Cardiac atrium fibroblast (primary cell): ENCODE results near the gene RORB.

GRCh38 chr9:71793491-71794308 lies 25.4 kb upstream of the CEMIP2 start:
- RAMPAGE, long total RNA = no peak

DNA sequence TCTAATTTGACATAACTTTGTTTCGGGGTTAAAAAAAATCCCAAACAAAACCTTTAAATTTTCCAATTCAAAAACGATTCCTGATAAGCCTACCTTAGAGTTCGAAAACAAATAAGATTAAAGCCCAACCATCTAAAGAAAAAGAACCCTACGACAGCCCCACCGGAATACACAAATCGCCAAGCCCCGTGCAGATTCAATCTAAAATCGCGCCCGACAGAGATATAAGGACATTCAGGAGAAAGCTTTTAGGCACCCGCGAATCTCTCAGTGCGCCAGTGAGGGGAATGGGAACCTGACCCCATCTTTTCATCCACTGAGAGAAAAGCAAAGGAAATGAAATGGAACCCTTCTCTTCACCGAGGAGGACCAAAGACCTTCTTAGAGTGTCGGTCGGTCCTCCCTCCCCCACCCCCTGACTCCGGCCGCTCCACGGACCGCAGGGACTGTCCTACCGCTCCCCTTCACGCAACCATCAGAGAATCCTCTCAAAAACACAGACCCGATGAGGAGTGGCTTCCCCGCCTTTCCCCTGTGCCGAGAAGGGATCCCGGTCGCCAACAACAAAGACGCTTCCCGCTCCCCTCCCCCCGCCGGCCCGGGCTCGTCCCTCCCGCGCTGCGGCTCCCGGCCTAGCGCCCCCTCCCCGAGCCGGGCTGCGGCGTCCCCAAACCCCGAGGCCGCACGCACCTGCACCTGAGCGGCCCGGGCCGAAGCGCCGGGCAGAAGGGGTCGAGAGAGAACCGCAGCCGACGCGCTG lies 869 bp downstream of the ABHD17B start:
- RAMPAGE, long total RNA = no peak

- RAMPAGE, long total RNA = no peak
These were observed 20.0 kb upstream of the GDA start for GRCh38 chr9:72129246-72129632.

DNA sequence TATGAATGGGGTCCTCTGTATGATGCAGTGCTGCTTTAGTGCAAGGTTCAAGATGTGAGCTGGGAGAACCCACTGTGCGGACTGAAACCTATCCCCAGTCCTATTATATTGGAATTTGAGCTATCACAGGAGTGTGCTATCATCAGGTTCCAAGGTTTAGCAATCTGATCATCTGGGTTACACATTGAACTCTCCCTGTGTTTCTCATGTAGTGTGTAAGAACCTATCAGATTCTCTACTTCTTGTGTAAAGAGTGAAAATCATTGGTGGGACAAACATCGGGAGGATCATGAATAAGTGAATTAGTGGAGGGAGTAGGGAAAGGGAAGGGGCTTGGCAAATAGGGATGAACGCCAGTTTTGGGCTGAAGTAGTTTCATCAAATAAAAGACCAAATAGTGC lies 15.5 kb upstream of the GDA start:
- RAMPAGE, long total RNA = no peak

DNA sequence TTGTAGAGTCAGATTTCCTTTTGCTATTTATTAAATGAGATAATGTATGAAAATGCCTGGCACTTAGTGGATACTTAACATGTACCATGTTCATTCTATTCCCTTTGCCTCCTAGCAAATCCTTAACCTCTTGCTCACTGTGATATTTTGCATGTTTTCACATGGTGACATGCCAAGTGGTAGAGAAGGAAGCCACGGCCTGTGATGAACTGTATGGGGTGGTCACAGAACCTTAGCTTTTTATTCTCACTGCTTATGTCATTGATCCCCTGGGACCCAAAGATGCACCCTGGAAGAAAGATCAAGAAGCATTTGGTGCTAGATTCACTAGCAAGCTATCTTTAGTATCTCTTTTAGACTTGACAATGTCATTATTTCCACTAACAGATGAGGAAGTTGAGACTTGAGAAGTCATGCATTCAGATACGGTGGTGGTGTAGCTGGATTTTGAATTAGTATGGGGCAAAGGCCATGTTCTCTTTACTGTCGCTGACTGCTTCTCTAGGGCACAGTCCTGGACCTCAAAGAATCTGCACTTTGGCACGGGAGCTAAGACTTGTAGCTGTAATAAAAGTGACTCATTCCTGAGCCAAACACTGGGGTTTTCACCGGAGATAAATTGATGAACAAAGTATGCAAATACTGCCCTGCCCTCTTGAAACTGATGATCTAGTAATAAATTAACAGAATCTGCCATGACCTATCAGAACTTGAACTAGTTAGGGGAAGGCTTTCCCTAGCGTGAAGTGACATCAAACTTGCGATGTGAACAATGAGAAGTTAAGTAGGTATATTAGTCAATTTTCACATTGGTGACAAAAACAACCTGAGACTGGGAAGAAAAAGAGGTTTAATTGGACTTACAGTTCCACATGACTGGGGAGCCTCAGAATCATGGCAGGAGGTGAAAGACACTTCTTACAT lies 5.3 kb downstream of the GDA start:
- RAMPAGE, long total RNA = no peak

- RAMPAGE, long total RNA = no peak
These were observed 15.6 kb downstream of the ZFAND5 start for GRCh38 chr9:72349359-72349778.

- RAMPAGE, long total RNA = no peak
These were observed 43.1 kb downstream of the TMC1 start for GRCh38 chr9:72564490-72564939.

DNA sequence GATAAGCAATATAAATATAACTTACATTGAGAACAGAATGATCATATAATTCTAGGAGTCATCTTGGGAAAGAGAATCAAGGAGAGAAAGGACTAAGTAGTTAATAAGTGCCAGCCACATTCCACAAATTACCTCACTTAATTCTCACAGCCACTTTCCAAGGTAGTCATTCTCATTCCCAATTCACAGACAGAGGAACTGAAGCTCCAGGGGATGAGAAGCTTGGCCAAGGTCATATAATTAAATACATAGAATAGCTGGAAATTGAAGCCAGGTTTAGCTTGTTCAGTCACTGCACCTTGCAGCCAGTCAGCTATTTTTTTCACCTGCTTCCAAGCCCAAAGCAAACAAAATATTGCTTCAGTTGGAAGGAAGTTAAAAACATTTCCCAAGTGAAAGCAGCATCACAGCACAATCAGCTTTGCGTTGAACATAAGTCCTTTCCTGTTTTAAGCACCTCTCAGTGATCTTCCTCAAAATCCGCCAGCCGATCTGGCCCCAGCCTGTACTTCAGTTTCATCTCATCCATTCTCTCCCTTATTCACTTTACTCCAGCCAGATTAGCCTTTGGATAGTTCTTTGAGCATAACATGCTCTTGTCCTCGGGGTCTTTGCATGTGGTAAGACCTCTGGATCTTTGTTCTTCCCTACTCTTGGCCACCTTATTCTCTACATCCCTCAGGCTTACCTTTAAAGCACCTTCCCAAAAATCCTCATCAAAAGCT lies 4.8 kb downstream of the ALDH1A1 start:
- RAMPAGE, long total RNA = no peak

- RAMPAGE, long total RNA = no peak
These were observed 70.1 kb upstream of the ALDH1A1 start for GRCh38 chr9:73022862-73023387.

DNA sequence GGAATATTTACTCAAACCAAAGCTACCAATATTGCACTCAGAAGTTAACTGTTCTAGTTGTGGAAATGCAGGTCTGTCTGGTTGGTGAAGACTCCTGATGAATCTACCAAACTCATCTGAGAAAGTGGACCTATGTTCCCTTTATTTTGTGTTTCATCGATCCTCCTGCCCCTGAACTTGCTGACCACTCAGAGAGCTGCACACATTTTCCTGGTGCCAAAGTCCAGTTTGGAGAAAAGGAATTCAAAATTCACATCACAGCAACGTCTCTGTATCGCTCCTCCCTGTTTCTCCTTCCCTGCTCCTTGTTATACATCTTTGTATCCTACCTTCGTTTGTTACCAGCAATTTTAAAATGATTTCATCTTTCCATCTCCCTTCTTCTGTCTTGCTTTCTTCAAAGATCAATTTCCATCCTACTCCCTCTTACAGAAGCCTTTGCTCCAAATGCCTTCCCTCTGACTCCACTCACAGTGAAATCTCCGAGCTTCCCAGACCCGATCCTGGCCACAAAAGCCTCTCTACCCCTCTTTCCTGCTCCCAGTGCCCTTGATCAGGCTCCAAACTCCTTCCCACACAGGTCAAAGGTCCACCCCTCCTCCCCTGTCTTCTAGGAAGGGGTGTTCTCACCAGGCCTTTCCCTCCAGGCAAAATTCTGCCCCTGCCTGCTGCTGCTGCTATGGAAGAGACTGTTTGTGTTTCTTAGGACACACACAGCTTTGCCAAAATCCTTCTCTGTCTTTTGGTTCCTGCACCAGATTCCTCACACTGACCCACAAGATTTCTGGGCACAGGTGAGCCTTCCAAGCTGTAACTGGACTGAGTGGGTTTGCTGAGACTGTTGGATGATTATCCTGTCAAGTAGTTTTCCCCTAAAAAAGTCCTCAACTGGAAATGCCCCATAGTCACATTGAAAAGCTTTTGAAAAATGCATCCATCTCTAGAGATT lies 85.6 kb upstream of the ALDH1A1 start:
- RAMPAGE, long total RNA = no peak

DNA sequence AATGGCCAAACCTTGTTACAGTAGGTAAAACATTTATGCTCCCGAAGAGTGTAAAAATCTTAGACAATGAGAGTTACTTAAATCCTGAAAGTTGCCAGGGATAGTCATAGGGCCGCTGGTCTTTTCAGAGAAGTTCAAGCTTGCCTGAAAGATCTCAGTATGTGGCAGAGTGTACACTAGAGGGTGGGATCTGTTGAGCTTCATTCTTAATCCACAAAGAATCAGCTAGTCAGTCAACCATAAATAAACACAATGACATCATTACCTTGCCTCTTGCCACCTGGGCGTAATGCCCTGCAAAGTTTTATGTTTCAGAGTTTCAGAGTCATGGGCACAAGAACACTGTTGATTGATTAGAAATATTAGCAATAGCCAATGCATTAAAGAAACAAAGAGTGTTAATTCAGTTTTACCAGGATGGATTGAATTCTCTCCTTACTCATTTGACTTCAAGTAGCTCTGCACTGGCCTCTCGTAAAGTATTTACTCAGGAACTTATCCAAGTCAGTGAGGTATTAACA lies 14.4 kb upstream of the ANXA1 start:
- RAMPAGE, long total RNA = no peak

GRCh38 chr9:73167077-73167902 lies 15.6 kb downstream of the ANXA1 start:
- RAMPAGE, long total RNA = no peak

DNA sequence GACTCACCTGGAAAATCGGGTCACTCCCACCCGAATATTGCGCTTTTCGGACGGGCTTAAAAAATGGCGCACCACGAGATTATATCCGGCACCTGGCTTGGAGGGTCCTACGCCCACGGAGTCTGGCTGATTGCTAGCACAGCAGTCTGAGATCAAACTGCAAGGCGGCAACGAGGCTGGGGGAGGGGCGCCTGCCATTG lies 72.7 kb upstream of the RORB start:
- RAMPAGE, long total RNA = no peak

DNA sequence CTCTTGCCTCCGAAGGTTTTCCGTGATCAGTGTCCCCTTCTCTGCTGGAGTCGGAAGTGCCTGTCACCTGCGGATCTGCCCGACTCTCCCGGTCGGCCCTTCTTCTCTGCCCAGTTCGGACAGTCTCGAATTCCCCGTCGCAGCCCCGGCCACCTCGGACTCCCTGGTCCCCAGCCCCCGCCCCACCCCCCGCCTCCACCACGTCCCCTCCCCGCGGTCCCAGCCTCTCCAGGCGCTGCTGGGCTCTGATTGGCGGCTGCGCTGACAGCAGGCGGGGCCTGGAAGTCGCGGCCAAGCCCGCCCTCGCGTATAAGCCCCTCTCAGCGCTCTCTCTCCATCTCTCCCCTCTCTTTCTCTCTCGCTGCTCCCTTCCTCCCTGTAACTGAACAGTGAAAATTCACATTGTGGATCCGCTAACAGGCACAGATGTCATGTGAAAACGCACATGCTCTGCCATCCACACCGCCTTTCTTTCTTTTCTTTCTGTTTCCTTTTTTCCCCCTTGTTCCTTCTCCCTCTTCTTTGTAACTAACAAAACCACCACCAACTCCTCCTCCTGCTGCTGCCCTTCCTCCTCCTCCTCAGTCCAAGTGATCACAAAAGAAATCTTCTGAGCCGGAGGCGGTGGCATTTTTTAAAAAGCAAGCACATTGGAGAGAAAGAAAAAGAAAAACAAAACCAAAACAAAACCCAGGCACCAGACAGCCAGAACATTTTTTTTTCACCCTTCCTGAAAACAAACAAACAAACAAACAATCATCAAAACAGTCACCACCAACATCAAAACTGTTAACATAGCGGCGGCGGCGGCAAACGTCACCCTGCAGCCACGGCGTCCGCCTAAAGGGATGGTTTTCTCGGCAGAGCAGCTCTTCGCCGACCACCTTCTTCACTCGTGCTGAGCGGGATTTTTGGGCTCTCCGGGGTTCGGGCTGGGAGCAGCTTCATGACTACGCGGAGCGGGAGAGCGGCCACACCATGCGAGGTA lies at the start of gene RORB:
Gene RORB, plus strand, starts transcription at position 337 of the 988 bp plus-strand sequence.
- RAMPAGE, long total RNA = no peak

GRCh38 chr9:74822303-74822600 lies 65.5 kb downstream of the TRPM6 start:
- RAMPAGE, long total RNA = no peak

DNA sequence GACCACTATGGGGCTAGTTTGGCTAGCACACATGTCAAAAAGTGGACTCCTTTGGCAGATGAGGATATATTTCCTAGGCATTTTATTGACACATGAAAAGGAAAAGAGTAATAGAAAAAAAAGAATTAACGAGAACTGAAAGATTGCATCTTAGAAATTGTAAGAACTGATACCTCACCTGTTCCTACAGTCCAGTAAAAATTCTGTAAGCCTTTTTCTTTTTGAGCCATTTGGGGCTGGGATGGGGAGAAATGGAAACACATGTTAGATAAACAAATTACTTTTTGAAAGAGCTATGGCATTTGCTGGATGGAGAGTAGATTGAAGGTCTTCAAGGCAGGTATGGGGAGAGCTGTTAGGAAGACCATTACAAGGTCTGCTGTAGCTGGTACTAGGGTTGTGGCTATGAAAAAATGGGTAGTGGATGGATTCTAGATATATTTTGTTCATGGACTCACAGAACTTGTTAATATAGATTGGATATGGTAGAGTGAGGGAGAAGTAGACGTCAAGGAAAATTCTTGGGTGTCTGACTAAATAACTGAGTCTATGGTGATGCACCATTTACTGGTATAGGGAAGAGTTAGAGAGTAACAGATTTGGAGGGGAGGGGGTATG lies 84.2 kb downstream of the OSTF1 start:
- RAMPAGE, long total RNA = no peak

GRCh38 chr9:75267736-75268074 lies 179.4 kb downstream of the OSTF1 start:
- RAMPAGE, long total RNA = no peak

DNA sequence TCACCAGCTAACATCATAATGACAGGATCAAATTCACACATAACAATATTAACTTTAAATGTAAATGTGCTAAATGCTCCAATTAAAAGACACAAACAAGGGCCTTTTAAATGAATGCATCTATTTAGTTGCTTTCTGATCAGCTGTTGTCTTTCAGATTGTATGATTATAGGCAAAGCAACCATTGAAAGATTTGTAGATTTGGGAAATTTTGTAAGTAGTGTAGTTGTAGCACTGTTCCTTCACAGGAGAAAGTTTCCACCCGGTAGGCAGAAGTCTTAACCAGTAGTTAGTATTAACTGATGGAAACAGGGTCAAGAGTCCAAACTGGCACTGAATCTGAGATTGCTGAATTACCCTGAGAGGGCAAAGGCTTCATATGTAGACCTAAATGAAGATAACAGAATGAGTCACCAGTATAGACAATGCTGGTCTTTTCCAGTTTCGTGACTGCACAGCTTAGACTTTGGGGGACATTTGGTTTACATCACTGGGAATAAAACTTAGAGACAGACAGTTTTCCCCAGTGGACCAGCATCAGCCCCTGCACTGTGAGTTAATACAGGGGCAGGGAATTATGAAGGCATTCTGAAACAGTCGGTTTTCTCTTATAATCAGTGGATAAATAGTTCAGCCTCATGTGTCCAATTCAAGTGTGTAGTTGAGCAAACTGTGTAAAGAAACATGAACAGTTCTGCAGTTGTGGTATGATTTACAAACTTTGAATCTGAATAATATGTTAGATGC lies 60.5 kb downstream of the PCSK5 start:
- RAMPAGE, long total RNA = no peak

GRCh38 chr9:76071443-76072172 lies 181.1 kb downstream of the PCSK5 start:
- RAMPAGE, long total RNA = no peak

DNA sequence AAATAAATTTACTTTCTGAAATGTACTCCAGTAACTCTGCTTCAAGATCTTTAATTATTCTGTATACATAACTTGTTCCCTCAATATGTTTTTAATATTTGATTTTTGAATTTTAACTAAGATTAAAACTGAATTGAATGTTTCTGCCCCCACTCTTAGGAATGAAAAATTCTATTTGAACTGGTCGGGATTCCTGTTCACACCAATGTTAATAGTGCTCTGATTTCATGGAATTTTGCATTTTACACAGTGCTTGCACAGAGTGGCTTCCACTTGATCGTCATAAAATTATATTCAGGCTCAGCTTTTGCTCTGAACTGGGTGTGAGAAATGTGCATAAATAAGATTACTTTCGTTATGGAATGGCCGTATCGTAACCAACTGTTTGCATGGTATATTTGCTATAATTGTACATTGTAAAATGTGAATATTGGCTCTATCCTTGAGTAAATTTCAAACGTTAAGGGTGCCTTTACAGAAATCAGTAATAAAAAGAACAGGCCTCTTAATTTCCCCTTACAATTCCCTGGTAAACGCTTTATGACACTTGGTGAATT lies 240.9 kb downstream of the RFK start:
- RAMPAGE, long total RNA = no peak